Temporal lobe (tissue), 2 donors: ENCODE measurements around a stretch of chr1.

DNA sequence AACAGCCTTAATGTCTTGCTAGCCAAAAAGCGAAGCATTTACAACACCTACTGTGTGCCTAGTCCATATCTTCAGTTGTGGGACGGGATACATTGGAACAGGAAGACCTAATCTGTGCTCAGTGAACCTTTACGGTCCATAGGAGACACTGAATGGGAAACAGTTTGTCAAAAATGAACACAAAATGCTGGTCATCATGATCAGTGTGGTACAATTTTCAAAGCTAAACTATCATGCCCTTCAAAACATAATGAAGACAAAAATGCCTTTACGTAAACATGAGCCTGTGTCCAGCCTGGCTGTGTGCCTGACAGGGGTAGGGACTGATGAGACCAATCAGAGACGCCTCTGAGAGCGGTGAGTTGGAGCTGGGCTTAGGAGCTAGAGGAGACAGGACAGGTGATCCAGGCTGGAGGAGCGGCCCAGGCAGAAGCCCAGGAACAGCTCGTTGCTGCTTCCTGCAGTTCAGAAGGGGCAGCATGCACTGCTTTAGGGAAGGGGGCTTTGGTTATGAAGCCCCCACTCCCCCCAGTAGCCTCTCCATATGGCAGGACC, 70.0 kb downstream of the ARHGEF10L start:
- RAMPAGE, long total RNA: no peak

DNA sequence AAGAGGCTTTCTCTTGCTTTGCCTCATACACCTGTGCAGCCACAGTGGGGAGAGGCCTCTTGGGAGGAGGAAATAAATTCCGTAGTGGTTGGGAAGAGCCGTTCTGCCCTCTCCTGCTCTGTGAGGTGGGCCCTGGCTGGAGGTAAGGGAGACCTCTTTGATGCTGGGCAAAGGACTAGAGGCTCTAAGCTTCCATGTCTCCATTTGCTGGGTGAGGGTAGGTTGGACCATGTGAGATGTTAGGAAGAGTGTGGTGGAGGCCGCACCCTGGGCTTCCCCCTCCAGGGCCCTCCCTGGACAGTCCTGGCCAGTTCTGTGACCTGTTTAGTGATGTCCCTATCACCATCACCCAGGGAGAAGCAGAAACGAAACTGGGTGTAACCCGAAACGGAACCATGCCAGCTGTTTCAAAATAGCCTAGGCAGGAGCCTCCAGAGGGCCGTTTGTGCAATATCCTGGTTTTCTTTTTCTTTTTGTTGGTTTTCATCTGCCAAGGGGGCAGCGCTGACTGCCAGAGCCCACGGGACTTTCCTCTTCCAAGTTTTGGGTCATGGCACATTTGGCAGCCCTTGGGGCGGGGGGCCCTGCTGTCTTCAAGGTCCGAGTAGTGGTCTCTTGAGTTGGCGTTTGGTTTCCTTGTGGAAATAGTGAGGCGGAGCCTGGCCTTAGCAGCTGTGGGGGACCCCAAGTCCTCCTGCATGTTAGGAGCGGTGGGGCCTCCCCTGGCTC, 90.5 kb downstream of the ARHGEF10L start:
- RAMPAGE, long total RNA: no peak

DNA sequence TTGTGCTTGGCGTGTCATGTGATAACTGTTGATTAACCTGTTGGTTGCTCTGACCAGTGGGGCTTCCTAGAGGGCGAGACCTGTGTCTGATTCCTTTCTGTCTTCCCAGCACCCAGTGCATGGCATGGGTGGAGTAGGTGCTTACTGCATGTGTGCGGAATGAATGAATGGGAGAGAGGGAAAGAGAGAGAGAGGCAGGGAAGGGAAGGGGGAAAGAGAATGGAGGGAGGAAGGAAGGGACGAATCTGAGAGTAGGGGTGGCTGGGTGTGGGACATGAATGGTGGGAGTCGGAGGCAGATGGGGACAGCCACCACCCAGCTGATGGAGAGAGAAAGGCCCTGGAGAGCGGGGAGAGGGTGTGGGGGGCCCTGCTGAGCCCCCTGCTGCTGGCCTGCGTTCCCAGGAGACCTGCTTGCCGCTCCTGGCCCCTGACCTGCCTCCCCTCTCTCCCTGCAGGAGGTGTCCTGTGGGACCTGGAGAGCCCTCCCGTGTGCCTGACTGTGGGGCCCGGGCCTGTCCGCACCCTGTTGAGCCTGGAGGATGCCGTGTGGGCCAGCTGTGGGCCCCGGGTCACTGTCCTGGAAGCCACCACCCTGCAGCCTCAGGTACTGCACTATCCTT, 91.0 kb upstream of the ACTL8 start:
- RAMPAGE, long total RNA: no peak

- RAMPAGE, long total RNA: no peak
Observed at GRCh38 chr1:17682408-17682729, 72.8 kb upstream of the ACTL8 start.

DNA sequence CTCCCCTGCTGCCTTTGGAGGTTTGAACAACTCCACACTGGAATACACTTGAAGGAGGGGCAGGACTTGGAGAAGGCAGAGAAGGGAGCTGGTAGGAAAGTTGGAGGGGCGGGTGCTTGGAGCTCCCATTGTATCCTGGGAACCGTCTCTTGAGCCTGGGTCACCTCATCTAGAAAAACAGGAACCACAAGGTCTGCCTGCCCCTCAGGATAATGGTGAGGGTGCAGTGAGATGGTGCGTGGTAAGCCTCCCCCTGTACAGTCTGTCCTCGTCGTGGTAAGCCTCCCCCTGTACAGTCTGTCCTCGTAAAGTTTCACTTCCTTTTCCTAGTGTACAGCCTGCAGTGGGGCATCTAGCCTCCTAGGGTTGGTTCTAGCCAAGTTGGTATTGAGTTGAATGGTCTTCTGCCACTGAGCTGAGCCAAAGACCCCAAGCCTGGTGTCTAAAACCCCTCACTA, 66.5 kb upstream of the IGSF21 start:
- RAMPAGE, long total RNA: no peak

- RAMPAGE, long total RNA: no peak
Observed at GRCh38 chr1:18107162-18107451, 491 bp upstream of the IGSF21 start.

- RAMPAGE, long total RNA: no peak
Observed at GRCh38 chr1:18481418-18481764, 661 bp downstream of the KLHDC7A start.

- RAMPAGE, long total RNA: no peak
Observed at GRCh38 chr1:18607530-18607792, 23.2 kb upstream of the PAX7 start.

- RAMPAGE, long total RNA: no peak
Observed at GRCh38 chr1:18906425-18906738, 4.0 kb upstream of the ALDH4A1 start.

DNA sequence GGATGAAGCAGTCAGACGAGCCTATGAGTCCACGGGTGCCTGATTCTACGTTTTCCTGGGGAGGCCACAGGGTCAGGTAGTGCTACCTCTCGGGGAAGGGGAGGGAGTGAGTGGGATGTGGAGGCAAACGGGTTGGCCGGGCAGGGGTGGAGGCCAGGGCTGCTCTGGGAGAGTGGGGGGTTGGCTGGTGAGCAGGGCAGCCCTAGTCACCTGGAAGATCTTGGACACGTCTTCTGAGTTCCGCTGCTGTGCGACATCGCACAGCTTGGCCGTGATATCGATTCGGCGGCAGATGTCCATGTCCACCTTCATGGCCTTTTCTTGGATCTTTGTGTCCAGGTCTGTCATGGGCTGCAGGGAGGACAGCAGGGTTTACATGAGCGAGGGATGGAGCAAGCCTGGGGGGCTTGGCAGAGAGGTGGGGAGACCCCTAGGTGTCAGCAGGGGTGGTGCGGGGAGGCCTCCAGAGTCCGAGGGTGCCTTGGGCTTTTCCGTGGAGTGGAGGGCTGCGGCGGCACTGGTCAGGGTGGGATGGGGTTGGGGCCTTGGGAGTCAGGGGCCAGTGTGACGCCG, 15.9 kb upstream of the ALDH4A1 start:
- RAMPAGE, long total RNA: no peak

DNA sequence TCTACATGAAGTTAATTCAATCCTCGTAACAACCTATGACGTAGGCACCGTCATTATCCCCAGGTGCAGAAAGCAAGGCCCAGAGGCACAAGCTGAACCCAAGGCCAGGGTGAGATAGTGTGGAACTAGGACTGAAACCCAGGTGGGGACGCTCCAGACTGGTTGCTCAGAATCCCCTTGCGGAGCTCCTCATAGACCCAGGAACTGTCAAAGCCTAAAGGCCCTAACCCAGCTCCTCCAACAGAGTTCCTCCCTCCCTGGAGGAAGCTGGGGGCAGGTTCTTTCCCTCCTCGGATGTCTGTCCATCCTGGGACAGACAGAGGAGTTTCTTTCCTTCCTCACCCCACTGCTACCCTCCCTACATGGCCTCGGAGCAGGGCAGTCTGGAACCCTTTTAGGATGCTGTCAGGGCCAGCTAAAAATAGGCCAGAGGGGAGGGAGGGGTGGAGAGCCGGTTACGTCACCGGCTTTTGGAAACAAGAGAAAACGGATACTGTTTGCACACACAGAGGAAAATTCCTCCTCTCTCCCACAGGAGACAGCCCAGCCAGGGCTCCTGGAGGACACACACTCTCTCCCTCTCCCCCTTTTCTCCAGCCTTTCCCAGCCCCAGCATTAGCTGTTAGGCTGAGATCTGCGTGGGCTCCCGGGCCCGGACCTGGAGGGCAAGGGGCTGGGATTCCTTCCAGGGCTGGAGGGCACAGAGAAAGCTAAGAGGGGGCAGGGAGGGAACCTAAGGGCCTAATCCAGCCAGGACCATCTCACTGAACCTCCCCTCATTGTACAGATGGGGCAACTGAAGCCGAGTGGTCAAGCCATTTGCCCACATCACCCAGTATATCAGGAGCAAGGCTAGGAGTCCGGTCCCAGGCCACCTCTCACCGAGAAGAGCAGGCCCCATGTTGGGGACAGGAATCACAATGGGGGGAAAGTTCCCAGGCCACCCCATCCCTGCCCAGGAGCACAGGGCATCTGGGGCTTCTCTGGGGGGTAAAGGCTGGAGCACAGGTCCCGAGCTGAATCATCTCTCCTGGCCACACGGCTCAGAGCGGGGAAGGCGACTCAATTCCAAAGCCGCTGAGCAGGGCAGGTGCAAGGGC, 20.0 kb upstream of the ALDH4A1 start:
- RAMPAGE, long total RNA: no peak

DNA sequence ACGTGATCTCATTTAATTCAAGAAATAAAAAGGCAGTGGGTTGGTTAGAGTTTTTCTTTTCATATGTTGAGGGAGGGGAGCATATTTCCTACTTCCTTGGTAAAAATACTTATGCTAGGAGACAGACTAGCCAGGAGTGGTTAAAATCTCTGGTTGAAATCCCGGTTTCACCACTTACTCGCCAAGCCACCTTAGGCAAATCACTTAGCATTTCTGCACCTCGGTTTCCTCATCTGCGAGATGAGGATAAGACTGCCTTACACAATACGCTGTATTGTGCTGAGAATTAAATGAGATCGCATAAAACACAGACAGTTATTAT, 1.4 kb downstream of the IFFO2 start:
- RAMPAGE, long total RNA: no peak

- RAMPAGE, long total RNA: no peak
Observed at GRCh38 chr1:19073734-19074844, 117.6 kb upstream of the IFFO2 start.

DNA sequence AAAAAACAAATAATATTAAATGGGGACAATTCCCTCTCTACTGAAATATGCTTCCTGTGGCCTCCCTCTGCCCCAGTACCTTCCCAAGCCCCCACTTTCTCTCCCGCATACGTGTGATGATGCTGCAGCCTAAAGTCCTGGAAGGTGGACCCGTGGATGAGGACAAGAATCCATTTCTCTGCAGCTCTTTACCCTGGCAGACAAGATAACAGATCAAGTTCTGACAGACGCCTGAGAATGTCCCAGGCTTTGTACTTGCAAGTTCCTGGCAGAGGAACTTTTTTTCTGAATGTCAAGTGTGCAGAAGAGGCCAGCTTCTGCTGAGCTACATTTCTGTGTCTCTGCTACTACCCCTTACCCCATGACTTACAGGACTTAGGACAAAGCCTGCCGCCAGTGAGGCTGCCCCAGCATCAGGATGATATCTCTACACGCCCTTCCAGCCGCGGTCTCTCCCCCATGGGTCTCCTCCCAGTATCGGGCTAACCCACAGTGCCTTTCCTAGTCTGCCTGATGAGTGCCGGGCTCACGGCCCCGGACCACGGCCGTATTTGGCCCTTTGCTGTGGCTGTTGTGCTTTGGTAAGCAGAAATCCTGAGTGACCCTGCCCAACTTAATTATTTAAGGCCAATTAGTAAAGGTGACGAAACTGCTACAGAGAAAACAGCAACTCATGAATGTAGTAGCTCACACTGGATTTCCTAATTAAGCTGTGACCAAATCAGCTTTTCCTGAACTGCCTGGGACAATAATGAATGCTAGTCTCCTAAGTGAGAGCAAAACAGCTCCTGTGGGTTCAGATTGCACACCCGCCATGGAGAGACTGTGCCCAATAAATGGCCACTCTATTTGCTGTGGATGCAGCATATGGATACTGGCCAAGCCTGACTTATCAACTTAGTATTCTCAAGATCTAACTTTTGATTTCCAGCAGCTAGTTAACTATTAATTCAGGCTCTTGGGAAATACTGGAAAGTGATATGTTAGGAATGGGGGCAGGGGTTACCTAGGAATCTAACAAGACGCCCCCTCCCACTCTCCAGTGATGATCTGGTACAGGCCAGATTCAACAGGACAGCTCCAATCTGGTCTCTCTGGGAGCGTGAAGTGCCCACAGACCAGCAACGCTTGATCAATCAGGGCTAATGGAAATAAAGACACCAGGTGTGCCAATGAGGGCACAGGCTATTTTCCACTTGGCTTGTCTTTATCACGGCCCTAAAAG, 123.2 kb upstream of the IFFO2 start:
- RAMPAGE, long total RNA: no peak

DNA sequence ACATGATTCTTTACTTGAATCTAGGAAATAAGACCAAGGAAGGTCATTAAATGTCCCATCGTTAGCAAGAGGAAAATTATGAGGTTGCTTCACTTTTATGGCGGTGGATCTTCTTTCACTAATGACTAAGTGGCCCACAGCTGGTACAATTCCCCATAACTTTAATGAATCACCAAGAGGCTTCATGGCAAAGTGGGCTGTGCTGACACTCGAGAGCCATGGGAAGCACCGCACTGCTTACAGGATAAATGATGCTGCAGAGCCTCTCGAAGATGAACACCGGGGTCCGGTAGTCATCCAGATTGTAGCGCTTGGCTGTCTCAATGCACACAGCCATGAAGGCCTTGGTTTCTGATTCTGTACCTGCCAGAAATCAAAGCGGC, 108.8 kb downstream of the UBR4 start:
- RAMPAGE, long total RNA: no peak

DNA sequence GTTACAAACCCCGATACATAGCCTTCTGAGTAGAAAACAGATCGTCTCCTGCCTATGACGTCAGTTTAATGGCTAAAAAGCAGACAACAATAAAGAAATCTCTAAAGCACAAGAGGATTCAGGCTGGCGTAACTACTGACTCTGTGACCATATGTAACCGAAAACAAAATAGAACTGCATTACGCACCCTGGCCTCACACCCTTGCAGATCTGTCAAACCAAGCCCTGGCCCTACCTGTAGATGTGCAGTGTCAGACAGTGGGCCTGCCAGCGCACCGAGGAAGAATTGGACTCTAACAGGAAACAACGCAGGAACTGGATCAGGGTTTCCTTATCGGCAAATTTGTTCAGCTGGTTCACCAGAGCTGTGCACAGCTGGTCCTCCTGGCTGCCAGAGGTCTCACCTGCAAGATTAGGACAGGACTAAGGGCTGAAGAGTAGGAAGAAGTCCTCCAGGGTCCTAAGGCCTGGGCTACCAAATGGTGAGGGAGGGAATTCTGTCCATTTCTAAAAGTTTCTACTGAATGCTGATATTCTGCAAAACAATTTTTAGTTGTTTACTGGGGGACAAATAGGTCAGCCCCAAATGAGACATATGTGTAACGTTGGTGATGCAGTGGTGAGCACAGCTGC, 90.0 kb downstream of the UBR4 start:
- RAMPAGE, long total RNA: no peak

GRCh38 chr1:19269784-19269998, 18.1 kb downstream of the MRTO4 start:
- RAMPAGE, long total RNA: no peak

DNA sequence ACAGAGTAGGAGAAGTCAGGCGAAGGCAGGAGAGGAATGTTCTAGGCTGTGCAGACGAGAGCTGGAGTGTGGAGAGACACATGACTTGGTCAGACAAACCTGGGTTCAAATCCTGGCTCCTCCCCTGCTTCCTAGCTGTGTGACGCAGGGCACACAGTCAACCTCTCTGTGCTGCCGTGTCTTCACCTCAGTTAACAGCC, 15.6 kb downstream of the SLC66A1 start:
- RAMPAGE, long total RNA: no peak

DNA sequence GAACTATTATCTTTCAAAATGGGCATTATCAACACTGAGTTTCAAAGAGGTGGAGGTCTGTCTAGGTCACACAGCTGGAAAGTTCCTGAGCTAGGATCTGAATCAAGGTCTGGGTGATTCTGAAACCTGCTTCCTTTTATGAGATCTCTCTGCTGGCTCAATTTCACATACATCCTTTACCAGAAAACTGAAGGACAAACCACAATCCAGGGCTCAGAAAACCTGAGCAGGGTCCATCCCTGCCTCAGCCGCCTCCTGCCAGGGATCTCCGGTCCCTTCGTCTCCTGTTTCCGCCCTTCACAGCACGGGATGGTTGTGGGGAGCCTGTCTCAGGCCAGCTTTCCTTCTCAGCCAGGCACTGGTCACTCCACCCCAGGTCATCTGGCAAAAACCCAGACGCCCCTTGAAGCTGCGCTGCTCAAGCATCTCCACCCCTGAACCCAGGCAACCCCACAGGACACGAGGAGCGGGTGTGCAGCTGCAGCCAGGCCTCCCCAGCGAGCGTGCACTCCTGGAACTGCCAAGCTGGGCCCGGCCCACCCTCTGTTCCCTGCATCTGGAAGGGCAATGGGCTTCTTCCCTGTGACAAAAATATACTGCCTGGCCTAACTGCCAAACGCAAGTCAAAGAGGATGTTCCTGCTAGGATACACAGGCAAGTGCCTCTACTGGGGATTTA, 39.6 kb downstream of the SLC66A1 start:
- RAMPAGE, long total RNA: no peak

DNA sequence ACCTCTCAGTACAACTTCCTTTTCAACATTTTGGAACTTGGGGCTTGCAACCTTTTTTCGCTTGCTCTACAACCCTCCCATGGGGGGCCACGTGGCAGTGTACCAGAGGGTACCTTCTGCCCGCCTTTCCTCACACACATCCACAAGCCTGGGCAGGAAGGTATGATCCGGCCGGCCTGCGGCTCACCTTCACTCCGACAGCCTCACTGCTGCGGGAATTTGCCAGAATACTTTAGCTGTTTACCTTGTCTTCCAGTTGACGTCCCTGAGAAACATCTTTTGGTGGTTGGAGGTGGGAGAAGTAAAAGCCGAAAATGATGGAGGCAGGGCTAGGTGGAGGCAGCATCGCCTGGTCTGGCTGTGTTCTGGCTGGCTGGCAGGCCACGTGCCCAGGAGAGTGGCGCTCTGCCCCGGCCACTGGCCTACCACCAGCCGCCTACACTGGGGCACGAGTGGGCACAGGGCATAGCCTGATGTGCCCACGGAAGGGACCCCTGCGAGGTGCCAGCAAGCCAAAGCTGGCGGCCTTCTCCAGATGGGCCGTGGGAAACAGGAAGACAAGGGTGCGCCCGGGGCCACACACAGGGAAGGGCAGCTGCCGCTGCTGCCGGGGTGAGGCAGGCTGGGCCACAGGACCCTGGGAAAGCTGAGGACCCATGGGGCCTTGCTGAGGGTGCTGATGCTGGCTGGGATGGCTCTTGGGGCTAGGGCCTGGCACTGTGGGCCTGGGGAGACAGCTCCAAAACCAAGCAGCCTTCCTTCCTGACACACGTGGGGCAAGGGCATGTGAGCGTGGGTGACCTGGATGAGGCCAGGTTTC, 40.6 kb downstream of the SLC66A1 start:
- RAMPAGE, long total RNA: no peak